Aorta (tissue), 1 donor: Measurements from ENCODE around the genes ARID5A, COX5B and VWA3B.

DNA sequence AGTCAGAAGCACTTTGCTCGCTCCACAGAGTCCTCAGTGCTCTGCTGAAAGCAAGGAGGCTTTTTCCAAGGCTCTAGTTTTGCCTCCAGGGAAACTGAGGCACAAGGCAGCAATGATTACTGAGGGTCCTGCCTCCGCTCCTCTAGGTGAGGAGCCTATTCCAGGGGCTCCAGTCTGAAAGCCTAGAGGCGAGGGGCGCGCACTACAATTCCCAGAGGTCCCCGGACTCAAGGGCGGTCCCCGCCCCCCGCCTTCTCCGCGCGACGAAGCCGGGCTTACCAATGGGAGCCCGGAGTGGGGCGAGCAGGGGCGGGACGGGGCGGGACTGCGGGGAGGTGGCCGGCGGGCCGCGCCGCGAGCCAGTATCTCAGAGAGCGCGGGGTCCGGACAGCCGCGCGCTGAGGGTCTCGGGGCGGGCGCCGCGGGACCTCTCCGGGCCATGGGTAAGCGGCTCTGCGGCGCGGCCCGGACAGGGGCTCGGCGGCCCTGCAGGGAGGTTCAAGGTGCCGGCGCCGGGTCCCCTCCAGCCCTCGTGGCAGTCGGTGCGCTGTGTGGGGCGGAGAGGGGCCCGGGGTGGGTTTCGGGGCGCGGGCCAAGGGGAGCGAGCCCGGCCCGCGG is at the start of gene ARID5A:
Gene ARID5A, plus strand, starts transcription at position 365 of the 618 bp plus-strand sequence.
- PRO-cap, result unidirectional peak, plus-strand start at position 333 of the sequence; unidirectional peak, plus-strand start at position 370 of the sequence

GRCh38 chr2:96539005-96539279 is 2.4 kb downstream of the ARID5A start:
- PRO-cap, result no peak

- PRO-cap, result unidirectional peak, plus-strand start at chr2:96553783; unidirectional peak, plus-strand start at chr2:96554002
Observed at GRCh38 chr2:96553419-96554364, 17.1 kb downstream of the ARID5A start.

DNA sequence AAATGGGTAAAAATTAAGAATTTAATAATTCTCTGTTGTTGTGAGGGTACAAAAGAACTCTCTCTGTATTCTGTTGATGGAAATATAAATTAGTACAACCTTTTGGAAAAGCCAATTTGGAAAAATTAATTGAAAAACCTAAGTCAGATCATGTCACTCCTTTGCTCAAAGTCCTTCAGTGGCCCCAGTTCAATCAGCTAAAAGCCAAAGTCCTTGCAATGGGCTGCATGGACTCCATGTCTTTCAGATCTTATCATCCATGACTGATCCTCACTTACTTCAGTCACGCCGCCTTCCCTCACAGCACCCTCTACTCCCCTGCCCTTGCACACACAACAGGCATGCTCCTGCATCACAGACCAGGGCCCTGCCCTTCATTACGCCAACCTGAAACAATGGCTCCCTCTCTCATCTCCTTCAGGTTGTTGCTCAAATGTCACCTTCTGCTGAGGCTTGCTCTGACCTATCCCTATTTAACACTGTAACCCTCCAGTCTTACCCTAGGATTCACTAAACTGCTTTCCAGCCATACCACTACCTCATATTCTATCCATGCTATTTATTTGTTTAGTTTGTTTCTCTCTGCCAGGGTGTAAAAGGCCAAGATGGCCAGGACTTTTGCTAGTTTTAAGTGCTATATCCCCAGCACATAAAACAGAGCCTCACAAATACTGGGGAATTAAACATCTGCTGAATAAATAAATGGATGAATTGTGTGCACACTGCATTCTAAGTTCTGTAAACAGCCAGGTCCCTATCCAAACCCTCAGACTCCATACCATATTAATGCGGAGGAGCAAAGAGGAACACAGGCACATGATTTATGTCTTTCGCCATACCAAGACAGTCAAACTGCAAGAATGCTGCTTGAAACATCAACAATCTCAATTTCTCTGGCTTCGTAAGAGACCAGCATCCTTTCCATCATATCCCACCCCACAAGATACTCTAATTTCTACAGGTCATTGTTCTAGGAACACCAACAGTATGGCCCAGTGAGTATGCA is 15.3 kb downstream of the KANSL3 start:
- PRO-cap, result no peak

DNA sequence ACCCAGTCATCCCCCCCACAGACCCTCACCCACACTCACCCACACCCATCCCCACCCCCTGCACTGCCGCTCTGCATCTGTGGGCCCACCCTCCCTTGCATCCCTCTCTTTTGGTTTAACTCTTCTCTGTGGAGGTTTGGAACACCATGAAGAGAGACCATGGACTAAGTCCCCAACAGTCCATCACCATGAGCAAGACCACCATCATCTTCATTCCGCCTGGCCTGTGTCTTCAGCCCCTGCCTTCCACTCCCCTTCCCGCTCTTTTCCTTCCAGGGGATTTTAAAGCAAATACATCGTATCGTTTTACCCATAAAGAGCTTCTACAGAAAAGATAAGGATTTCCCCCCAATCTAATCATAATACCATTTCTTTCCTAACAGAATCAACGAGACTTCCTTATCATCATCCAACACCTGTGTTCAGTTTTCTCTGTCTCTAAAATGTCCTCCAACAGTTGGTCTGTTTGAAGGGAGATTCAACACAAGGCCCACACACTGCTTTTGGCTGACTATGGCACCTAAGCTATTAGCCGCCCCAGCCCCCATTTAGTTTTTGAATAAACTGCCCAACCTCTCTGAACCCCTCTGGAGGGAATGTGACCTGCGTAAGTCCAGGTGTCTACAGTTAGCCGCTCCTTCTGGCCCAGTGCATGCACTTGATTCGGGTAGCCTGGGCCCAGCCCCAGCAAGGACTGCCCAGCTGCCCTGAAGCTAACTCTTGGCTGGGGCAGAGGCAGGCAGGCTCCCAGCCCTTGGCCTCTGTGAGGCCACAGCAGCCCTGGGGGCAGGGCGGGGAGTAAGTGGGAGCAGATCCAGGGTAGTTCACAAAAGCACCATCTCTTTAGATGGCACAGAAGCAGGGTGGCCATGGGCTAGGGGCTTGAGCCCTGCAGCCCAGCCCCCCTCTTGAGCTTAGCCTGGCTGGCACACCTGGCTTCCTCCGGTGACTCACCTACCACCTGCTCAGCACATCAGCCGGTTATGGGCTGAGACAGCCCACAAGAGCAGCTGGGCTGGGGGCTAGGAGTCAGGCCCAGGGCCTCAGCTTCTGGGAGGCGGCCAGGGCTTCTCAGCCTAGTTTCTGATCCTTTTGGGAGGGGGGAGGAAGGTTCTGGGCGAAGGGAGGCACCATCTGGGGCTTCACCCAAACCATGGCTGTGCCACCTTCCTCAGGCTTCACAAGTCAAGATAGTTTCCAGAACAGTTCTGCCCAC is 25.4 kb upstream of the SEMA4C start:
- PRO-cap, result no peak

DNA sequence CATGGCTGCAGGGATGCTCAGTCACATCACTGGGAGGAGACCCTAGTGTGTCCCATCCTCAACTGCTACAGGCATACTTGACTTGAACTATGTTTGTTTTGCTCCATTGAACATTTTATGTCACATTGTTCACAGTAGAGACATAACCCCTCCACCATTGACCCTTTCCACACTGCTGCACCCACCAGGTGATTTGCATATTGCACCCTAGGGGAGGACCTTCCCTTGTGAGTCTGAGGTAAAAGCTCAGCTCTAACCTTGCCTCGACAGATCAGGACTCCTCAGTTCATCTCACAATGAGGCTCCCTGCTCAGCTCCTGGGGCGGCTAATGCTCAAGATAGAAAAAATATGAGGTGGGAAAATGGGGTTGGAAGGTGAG is 44.7 kb downstream of the FAHD2B start:
- PRO-cap, result no peak

- PRO-cap, result no peak
Observed at GRCh38 chr2:97190767-97191376, 77.9 kb downstream of the ANKRD36 start.

DNA sequence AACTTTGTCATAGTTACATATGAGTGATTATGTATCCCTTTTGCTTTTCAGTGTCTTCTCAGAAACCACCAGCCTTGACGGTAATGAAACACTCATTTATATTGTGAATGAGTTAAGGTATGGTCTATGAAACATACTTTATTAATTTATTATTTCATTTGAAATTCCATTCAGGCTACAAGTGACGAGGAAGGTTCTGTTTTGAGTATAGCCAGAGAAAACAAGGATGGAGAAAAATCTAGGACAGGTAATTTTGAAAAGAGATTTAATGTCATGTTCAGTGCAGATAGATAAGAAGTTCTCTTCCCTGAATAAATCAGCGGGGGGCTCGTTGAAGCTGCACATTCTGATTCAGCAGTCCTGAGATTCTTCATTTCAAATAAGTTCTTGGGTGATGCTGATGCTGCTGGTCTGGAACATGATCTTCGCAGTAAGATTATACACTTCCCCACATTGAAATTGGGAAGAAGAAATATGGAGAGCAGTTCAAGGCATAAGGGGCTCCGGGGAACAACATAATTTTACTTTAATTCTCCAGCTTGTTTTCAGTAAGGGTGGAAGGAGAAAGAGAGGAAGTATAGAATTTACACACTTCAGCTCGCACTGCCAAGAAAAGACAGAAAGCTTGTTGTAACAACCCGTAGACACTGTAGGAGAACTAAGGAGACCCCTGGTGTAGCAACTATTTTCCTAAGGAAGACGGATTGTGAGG is 80.0 kb downstream of the ANKRD36 start:
- PRO-cap, result no peak

- PRO-cap, result no peak
Observed at GRCh38 chr2:97194668-97195123, 81.7 kb downstream of the ANKRD36 start.

- PRO-cap, result no peak
Observed at GRCh38 chr2:97215183-97215863, 102.4 kb downstream of the ANKRD36 start.

DNA sequence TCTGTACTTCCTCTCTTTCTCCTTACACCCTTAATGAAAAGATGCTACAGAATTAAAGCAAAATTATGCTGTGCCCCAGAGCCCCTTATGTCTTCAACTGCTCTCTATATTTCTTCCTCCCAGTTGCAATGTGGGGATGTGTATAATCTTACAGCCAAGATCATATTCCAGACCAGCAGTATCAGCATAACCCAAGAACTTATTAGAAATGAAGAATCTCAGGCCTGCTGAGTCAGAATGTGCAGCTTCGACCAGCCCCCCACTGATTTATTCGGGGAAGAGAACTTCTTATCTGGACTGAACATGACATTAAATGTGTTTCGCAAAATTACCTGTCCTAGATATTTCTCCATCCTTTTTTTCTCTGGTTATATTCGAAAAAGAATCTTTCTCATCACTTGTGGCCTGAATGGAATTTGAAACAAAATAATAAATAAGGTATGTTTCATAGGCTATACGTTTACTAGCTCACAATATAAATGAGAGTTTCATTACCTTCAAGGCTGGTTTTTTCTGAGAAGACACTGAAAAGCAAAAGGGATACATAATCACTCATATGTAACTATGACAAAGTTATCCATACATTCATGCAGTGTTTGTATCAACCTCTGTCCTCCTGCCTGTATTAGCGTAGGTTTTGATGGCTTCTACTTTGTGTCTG is 38.6 kb downstream of the ANKRD36B start:
- PRO-cap, result no peak

- PRO-cap, result bidirectional peak, plus-strand start at chr2:97646062, minus-strand start at chr2:97645841
Observed at GRCh38 chr2:97645240-97646225, at the start of gene COX5B. Gene COX5B, plus strand, starts transcription at chr2:97646062.

DNA sequence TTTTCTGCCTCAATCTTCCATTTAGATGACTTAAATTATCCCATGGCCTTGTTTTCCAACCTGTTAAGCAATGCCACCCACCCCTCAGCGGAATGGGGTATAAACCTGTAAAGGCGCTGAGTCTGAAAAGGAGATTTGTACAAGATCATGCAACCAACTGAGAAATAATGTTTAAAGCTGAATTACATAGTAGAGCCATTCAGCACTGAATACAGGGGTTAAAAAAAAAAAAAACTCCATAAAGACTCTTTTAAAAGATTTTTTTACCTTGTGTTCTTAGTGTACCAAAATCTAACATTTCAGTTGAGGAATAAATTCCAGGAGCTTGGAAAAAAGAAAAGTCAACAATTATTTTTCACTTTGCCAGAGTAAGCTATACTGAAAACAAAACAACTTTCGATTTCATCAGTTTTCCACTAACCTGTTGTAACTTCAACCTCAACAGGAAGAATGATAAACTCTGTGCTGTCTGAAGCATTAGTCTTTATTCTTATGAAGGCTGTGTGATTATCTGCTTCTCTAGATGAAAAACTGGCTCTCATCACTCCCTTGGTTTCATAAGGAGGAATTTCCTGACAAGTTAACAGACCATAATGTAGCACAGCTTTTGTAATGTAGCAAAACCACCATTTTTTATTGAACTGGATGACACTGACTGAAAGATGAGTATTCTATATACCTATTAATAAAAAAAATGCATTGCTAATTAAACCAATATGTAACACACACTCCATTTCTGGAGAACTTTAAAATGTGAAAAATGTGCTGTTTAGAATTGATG is 121.2 kb downstream of the ZAP70 start:
- PRO-cap, result no peak

GRCh38 chr2:97994723-97995759 is 707 bp downstream of the TMEM131 start:
- PRO-cap, result bidirectional peak, plus-strand start at chr2:97995259, minus-strand start at chr2:97995137

DNA sequence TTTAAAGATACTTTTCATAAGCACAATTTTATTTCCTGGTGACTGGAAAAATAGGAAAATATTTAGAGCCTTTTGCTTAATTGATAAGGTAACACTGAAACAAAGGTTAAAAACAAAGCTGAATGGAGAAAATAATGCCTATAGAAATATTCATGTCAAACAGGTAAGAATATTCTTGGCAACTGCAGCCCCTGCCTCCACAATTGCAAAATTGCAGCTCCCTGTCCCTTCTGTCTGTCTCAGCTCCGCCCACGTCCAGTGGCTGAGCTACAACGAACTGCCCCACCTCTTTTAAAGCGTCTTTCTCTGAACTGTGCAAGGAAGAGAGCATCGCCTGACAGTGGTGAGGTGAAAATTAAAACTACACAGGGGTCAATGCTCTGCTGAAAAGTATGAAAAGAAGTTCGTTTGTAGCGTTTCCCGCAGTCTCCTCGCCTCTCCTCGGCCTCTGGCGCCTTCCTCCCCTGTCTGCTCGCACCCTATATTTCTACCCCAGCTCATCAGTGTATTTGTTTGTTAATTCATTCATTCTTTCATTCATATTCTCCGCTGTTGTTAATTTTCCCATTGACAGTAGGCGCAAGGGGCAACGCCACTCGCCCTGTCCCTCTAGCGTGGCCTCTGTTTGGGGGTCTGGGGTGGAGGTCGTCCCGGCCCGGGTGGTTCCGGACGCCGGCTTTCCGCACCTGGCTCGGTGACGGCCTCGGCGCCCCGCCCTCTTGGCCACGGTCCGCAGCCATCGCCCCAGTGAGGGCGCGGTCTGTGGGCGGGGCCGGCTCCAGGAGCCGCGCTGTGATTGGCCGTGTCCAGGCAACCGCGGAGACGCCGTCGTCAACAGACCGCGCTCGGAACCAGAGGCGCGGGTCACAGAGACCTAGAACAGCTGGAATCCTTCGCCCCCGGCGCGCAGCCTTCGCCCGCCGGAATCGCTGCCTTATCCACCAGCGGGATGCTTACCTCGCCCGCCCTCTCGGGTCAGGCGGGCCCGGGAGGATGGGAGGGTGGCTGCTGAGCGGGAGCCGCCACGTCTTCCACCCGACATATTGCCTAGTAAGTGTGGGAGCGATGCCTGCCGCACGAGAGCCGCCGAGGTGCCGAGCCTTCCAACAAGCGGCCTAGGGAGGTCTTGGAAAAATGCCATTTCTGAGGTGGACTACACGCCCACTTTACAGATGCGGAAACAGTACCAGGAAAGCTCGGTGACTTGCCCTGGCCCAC is at the start of gene VWA3B:
Gene VWA3B, plus strand, starts transcription at position 854 of the 1,218 bp plus-strand sequence.
- PRO-cap, result no peak

GRCh38 chr2:98149300-98149834 is 62.4 kb downstream of the VWA3B start:
- PRO-cap, result no peak

DNA sequence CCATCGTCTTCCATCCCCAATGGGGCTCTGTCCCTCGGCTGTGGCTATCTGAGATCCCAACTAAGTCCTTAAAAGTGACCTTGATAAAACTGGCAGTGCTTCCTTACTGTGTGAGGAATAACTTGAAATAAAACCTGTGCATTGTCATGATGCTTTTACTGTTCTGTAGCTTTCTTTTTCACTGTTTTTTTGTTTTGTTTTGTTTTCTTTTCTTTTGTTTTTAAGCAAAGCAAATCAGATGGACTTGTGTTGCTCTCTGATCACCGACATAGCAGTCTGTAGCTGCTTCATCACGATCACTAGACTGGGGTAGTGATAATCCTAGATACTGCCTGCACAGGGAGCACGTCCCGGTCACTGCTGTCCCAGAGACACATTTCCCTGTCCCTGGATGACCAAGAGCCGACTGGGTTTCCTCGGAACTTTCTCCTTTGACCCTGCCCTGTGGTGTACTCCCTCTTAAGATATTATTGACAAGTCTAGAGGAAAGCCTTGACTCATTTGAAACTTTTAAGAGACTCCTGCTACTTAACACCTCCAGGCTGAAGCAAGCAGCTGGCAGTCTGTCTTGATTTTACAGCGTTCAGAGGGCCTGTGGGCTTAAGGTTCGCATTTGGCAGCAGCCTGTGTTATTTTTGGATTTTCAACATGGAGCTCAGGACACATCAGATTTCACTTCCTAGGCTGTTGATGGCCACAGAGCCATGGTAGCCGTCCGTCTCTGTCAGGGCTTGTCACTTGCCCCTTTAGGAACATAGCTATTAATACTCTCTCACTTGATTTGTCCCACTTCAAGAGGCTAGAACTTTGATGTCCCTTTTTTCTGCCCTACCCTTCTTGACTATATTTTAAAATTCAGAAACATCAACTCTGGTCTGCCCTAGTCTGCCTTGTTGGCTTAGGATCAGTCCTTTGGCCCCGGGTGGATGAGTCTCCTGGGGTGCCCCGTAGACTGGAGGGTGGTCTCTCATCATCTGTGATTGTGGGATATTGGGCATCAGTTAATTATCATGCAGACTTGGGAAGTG is 73.5 kb downstream of the VWA3B start:
- PRO-cap, result no peak

GRCh38 chr2:98419779-98420563 is 24.7 kb upstream of the INPP4A start:
- PRO-cap, result no peak

GRCh38 chr2:98538712-98539997 is 69.2 kb downstream of the COA5 start:
- PRO-cap, result no peak

DNA sequence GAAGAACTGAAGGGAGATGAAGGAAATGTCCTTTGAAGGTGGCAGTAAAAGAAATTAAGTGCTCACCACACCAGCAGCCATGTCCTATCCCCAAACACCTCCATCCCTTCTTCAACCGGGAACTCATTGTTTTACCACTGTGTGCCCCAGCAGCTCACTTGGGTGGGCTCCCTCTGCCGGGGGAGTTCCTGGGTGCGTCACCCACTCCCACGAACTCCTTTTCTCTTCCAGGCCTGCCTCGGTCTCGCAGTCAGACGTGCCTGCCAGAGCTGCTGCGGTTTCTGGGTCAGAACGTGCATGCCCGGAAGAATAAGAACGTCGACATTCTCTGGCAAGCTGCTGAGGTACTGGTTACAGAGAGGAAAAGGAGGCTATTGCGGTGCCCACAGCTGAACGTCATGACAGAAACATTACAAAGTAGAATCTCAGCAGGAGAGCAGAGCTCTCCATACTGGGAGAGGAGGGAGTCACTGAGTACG is 35.7 kb downstream of the COA5 start:
- PRO-cap, result no peak